Measurements from ENCODE around the genes PHOSPHO1, SPOP, DLX3 and ITGA3.

DNA sequence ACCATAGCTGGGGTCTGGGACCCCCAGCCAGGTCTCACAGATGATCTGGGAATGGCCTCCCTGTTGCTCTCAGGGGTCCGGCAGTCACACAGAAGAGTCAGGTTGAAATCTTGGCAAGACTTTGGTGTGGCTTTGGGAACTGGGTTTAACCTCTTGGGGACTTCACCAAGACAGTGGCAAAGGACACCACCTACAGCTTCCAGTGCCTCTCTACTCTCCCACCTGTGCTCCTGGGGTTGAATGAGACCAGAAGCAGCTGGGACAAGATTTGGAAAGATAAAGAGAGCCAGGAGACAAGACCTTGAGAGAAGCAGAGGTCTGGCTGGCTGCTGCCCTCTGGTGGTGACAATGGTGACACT is 3.3 kb downstream of the PHOSPHO1 start:
- RRBS, 2 experiments: no CpG with 5 or more reads among the region's 1 CpG

- RRBS, 2 experiments: 1 to 7% methylated on average over 22 to 25 of the region's 59 CpGs
Measured at GRCh38 chr17:49230490-49231427, at the start of gene PHOSPHO1. Gene PHOSPHO1, minus strand, starts transcription at chr17:49230787.

GRCh38 chr17:49259419-49259713 is 28.8 kb upstream of the PHOSPHO1 start:
- RRBS, 2 experiments: no CpG with 5 or more reads among the region's 6 CpGs

GRCh38 chr17:49360828-49361755 is 958 bp downstream of the ZNF652 start:
- RRBS, 2 experiments: under 1 to 5% methylated on average over 19 to 21 of the region's 38 CpGs

- RRBS, 2 experiments: no CpG with 5 or more reads among the region's 7 CpGs
Measured at GRCh38 chr17:49366635-49367034, 4.6 kb upstream of the ZNF652 start.

GRCh38 chr17:49369737-49370261 is 7.7 kb upstream of the ZNF652 start:
- RRBS, 2 experiments: no CpG with 5 or more reads among the region's 2 CpGs

- RRBS, 2 experiments: no CpG with 5 or more reads among the region's 9 CpGs
Measured at GRCh38 chr17:49387513-49388085, 25.5 kb upstream of the ZNF652 start.

DNA sequence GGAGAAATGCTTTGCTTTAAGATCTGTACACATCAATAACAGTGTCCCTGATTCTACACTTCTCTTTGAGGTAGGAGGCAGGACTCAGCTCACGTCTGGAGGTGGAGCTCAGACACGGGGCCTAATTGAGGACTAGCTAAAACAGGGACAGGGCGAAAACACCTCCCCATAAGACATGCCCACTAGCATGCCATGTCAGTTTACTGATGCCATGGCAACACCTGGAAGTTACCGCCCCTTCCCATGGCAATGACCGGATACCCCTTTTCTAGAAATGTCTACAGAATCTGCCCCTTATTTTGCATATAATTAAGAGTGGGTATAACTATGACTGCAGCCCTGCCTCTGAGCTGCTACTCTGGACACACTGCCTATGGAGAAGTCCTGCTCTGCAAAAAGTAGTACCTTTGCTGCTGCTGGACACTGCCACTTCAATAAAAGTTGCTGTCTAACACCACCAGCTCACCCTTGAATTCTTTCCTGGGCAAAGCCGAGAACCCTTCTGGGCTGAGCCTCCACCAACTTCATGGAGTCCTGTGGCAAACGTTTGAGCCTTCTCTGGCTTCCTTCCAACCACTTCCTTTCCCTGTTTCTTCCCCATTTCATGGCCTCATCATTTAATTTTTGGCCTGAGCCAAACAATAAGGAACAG is 21.1 kb downstream of the PHB1 start:
- RRBS, 2 experiments: no CpG with 5 or more reads among the region's 7 CpGs

- RRBS, 2 experiments: no CpG with 5 or more reads among the region's 10 CpGs
Measured at GRCh38 chr17:49453711-49454454, 39.2 kb upstream of the PHB1 start.

DNA sequence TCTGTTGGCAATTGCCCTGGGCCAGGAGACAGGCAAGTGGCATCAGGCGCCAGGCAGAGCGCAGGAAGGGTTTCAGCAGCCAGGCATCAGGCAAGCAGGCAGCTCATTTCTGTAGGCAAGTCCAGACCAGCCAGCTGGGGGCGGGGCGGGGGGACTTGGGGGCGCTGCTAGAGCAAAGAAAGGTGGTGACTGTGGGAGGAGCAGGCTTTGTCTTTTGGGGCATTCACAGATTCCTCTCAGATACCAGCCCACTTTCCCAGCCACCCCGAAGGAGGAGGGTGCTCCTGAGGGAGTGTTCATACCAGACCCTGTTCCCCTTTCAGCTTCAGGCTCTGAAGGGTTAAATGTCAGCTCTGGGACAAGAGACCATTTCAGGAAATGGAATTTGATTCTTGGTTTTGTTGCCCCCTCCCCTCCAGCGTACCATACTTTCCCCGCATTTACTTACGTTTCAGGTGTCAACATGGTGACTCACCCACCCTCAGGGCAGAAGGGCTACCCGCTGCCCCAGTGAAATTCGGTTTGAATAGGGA is 13.1 kb downstream of the NGFR start:
- RRBS, 2 experiments: no CpG with 5 or more reads among the region's 11 CpGs

GRCh38 chr17:49677401-49678494 is at the start of gene SPOP:
Gene SPOP, minus strand, starts transcription at chr17:49678097.
- RRBS, 2 experiments: 1 to 6% methylated on average over 13 of the region's 75 CpGs

- RRBS, 2 experiments: no CpG with 5 or more reads among the region's 18 CpGs
Measured at GRCh38 chr17:49691026-49692259, 13.5 kb upstream of the SPOP start.

DNA sequence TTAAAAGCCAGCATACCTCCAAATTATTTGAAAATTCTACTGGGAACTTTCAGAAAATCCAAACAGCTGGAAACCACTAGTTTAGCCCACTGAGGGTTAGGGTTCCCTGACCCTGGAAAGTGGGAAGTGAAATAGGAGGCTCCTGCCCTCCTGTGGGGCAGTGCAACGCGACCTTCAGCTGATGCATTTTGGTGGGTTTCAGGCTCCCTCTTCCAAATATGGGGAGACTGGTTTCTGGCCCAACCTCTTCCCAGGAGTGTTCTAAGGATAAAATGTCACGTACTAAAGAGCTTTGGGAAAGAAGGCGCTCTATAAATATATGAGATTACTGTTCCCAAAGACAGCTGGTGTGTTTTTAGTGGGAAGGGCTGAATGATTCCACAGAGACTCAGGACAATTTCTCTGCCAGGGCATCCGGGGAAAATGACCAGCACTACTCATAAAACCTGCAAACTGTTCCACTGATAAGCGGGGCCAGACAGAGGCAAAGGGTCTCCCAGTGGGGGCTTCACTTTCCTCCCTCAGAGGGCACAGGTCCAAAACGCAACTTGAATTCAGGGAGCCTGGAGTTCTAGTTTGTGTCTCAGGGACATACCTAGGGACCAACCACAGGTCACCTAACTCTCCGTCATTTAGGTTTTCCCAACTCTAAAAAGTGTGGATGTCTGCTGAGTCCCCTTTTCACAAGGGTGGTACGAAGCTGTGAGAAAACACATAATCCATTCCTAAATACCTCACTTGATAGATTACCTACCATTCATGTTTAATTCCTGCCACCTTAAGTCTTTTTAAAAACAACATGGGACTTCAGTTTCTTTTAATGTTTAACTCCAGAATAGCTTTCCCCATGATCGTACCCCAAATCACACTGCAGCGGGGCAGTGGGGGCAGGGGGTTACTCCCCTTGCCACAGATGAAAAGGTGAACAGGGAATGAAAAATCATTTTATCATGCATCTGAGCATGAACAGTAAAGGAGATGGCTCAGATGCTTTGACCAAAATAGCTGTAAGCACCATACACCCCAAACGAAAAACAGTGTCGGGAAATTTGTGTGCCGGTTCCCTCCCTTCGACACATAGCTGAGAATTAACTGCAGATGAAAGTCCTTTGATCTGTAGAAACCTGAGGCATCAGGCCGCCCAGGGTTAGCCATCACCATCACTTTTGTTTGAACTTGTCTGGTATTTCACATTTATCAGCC is 9.4 kb downstream of the SLC35B1 start:
- RRBS, 2 experiments: no CpG with 5 or more reads among the region's 16 CpGs

DNA sequence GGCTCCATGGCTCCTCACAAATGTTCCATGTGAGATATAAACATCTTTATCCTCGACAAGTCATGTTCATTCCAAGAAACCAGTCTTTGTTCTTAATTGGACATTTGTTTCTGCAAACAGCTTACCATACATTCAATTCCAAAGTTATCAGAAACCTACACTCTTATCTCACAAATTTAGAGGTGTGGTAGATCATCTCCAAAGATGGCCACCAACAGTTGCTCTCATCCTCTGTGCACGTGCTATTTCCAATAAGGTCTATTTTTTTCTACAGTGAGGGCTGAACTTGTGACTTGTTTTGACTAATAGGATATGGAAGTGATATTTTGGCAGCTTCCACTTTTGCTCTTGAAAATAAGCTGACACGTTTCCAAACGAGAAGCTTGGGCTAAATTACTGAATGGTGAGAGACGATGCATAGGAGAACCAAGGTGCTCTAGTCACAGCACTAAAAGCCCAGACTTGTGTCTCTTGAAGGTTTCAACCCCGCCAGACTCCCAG is 14.6 kb downstream of the TAC4 start:
- RRBS, 2 experiments: no CpG with 5 or more reads among the region's 6 CpGs

DNA sequence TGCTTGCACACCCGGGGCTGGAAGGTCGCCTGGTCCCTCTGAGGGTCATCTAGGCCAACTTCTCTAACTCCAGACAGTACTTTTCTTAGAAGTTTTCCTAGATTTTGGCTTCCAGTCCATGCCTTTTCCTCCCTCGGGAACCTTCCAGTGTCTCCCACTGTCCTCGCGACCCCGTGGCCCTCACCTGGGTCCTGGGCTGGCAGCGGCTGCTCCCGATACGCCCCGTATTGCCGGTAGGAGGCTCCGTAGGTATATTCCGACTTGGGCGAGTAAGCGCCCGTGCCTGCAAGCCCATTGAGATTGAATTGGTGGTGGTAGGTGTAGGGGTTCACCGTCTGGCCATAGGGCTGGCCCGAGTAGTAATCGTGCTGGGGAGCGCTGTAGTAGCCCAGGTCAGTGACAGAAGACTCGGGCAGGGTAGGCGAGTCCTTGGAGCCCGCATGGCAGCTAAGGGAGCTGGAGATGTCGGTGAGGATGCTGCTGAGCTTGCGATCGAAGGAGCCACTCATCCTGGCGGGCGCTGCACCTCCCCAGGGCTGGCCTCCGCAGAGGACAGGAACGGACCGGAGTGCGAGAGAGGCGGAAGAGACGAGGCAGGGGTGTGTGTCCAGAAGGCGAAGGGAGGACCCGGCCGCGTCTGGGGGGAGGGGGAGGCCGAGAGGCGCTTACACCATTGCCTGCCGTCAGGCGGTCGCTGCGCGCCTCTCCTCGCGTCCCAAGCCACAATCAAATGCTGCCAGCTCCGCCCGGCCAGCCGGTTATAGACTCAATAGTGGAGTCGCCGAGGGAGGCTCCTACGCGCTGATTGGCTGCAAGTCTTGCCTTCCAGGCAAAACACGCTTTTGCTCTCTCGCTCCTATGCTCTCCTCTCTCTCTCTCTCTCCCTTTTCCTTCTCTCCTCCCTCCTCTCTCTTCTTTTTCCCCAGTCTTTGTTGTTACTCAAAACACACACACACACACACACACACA is at the start of gene DLX3:
TSS of gene DLX3 (minus strand) at position 735 of the 969 bp plus-strand sequence.
- RRBS, 2 experiments: 2 to 8% methylated on average over 7 of the region's 56 CpGs

DNA sequence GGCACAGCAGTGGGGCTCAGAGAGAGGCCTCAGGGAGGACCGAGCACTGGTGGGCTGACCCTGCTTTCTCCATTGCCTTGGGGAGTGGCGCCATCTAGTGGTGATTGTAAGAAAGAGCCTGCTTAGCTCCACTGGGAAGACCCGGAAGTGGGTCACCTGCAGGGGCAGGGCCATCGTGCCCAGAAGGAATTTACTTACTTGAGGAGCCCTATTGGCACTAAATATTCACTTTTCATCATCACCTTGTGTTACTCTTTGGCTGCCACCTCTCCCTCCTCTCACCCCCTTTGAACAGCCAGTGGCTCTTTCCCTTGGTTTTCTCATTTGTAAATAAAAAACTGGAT is 3.3 kb upstream of the DLX3 start:
- RRBS, 2 experiments: no CpG with 5 or more reads among the region's 4 CpGs

DNA sequence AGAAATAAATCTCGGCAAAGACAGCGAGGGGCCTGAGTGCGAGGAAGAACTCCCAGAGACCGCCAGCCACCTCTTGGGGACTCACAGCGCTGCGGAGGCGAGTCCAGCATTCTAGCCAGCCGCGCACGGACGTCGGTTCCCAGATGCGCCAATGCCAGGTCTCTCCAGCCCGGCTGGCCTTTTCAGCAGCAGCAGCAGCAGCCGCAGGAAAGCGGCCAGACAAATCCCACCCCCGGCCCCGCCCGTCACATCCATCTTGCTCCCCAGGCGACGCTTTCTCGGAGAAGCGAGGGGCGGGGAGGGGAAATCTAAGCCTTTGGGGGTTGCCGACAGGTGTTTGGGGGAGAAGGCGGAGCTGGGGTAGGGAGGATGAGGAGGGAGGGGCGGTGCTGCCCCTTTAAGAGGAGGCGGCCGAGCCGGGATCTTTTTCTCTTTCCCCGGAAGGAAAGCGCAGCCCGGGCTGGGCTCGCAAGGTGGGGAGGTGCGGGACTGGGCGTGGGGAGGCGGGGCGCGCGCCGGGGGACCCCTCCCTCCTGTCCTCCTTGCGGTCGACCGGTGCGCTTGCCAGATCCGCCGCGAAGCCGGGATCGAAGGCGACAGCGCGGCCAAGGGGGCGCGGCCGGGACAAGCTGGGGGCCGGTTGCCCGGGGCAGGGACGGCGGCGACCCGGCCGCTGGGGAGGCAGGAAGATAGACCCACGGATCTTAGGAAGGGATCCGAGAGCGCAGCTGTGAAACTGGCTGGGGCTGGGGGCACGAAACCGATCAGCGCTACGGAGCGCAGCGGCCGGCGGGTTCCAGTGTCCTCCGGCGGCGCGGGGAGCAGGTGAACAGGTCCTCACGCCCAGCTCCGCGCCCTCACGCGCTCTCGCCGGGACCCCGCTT is at the start of gene ITGA3:
TSS of gene ITGA3 (plus strand) at position 567 of the 884 bp plus-strand sequence.
- RRBS, 2 experiments: under 1 to 6% methylated on average over 34 to 44 of the region's 86 CpGs

DNA sequence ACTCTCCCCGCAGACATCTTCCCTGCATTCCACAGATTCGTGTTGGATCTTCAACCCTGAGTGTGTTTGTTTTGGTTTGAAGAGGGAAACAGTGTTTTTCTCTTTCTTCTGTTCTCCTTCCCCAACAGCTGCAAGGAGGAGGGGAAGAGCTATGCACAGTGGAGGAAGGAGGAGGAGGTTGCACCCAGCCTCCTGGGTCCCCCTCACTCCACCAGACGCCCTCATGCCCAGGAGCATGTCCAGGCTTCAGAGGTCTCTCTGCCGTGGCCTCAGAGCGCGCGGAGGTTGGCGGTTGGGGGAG is 1.3 kb downstream of the ITGA3 start:
- RRBS, 2 experiments: no CpG with 5 or more reads among the region's 8 CpGs

DNA sequence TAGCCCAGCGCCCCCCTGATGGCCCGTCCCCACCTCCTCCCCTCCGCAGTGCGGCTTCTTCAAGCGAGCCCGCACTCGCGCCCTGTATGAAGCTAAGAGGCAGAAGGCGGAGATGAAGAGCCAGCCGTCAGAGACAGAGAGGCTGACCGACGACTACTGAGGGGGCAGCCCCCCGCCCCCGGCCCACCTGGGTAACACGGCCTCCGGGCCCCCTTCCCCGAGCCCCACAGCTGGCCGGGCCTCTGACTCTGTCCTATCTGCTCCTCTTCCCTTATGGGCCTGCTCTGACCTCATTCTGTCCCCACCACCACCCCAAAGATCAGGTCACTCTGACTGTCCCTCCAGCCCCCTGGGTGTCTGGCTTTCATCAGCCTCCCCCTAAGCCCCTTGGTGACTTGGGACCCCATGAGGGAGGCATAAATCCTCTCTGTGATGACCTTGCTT is 7.0 kb upstream of the PDK2 start:
- RRBS, 2 experiments: no CpG with 5 or more reads among the region's 18 CpGs

- RRBS, 2 experiments: no CpG with 5 or more reads among the region's 10 CpGs
Measured at GRCh38 chr17:50123380-50124276, 6.3 kb downstream of the SAMD14 start.